ENCODE measurements around a stretch of chr12.

DNA sequence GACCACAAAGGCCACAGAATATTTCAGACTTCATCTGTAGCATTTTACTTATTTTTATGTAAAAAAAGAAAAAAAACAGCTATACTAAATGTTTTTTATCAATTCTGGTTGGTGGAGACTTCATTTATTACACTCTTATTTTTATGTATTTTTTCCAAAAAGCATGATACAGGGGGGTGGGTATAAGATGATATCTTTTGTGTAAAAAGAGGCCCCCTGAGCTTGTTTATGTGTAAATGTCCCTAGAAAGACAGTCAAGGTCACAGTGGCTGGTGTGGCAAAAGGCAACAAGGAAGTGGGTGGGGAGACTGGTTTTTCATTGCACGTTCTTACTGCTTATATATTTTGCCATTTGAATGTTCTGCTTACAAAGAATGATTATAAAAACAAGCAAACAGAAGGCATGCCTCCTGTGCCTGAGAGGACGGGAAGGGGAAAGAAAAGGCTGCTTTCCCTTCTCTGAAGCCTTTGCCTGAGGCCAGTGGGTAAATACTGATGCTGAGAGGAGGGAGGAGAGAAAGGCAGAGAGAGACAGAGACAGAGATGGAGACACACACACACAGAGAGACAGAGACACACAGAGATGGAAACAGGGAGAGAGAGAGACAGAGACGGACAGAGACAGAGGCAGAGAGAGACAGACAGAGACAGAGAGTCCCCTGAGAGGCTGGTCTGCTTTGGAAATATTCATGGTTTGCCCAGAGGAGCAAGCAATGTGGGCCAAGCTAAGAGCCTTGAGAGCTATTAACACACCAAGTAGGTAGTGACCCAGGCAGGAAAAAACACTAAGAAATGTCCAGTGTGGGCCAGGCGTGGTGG, 24.1 kb upstream of the ADIPOR2 start:
- PRO-cap: no peak

GRCh38 chr12:1972311-1972760, 31.9 kb downstream of the DCP1B start:
- PRO-cap: no peak

- PRO-cap: no peak
Measured at GRCh38 chr12:2169975-2170884, 117.4 kb downstream of the CACNA1C start.

DNA sequence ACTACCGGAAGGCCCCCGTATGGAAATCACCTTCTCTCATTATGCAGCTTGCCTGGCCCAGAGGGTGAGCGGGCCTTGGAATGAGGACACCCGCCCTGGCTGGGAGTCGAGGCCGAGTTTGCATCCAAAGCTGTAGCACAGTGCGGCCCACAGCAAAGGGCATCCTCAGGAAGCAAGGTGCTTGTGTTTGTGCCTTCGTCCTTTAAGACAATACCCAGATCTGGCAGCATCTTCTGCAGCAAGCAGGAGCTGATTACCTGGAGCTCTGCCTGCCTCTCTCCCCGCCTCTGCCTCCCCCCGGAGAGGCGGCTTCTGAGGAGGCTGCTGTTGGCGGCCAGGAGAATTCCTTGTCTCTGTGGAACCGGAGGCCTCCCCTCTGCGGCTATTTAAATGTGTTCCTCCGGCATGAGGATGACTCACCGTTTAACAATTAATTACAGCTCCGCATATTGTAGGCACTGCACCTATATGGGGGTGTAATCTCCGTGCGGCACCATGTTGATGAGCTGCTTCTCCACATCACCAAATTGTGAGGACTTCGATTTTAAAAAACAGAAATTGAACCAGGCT, 145.3 kb downstream of the CACNA1C start:
- PRO-cap: no peak

DNA sequence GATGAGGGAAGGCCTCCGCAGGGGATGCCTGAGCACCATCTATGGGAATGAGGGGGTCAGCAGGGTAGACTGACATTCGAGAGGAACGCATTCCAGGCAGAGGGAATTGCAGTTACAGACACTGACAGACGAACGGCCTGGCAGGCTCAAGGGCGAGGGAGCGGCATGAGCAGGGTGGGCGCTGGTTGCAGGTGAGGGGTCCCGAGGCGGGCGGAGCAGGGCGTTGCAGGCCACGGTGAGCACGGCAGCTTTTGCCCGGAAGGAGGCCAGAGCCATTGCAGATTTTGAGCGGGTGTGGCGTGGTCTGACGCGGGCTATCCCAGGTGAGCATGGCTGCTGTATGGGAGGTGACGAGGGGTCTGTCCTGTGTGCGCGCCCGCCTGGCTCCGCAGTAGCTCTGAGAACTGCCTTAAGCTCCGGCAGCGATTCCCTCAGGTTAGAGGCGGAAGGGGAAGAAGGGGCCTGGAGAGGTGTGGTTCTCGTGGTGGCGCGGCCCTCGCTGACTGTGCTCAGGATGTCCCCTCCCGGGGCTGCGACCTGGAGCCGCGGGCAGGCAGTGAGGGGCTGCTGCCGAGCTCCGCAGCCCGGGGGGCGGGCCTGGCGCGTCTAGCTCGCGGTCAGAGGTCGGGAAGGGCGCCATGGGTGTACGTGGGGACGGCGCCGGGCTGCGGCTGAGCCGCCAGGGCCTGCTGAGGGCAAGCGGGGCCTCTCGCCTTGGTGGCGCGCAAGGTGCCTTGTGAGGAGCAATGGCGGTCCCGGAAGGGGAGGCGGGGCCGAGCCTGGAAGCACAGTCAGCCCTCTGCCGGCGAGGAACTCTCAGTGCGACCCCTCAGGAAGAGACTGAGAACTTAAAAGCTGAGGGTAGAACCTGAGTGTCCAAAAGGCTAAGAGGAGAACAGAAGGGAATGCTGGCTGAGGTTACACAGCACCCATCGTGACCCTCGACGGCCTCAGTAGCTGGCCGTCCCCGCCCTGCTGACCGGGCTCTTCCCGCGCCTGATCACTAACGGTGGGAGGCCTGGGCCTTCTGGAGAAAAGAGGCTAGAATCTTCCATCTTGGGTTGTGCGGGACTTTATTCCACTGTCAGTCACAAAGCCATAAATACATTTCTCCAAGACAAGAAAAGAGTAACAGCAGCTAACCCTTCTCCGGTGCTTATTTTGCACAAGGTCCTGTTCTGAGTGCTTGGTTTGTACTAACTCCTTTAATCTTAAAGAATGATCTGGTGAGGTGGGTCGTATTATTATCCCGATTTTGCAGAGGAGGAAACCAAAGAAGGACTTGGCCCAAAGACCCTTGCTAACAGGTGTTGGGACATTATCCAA, 177.3 kb downstream of the CACNA1C start:
- PRO-cap: no peak

DNA sequence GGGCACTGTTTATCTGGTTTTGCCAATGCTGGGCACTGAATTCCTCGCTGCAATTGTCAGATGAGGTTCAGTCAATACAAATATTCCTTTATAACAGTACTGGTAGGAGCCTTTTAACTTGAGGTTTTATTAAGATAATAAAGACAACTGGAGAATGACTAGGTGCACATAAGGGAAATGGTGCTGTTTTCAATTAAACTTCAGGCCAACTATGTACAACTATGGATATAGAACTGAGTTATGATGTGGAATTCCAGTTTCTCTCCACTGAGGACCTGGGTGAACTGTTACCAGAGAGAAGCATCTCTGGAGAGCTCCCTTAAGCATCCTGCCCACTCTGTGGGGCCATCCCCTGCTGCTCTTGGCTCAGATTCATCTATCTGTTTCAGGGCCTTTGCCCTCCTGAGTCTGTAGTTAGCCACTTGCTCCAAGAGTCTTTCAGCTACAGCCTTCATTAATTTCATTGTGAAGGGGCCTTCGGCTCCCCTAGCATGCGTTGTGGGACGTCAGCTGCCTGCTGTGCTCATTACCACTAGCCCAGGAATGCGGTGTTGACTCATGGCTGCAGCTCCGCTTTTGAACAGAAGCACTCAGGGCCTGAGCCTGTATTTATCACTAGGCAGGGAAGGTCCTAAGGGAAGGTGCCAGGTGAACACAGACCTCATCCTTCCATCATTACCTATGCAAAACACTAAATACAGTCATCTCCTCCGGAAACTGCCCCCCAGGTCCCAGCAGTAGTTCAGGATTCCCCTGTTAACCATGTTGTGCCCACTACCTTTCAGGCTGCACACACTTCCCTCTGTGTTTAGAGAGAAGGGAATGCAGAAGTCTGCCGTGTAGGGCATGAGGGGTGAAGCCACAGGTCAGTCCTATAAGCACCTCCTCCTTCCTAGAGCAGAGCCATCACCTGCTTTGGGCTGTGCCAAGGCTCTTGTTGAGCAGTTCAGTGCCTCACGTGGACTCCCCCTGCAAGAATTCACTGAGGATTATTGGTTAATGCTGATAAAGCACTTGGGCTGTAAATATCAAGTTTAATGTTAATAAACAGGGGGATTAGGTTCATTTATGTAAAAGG, 191.3 kb downstream of the CACNA1C start:
- PRO-cap: no peak

GRCh38 chr12:2429193-2429520, 365.6 kb upstream of the FKBP4 start:
- PRO-cap: no peak

GRCh38 chr12:2494310-2495026, 300.3 kb upstream of the FKBP4 start:
- PRO-cap: no peak

DNA sequence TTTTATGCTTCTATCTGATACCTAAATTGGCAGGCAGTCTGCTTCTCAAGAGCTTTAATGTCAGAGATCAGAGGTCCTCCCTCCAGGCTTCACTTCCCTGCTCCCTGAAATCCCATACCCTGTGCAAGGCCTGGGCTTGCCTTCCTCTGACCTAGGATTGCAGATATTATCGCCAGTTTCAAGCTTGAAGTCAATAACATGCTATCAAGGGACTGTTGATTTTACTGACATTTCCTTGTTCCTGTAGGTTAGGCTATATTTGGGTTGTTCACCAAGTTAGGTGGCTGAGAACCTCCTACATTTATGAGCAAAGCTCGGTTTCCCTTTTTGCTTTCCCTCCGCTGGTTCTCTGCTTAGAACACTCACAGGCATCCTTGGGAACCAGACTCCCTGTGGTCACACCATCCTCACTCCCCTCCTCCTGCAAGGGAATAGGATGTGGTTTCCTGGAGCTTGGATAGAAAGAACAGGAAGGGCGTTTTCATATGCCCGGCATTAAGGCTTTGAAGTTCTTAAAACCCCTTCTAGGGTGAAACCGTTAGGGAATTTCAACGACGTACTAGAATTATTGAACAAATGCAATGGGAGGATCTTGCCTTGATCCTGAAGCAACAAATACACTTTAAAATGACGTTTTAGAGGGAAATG, 208.2 kb upstream of the FKBP4 start:
- PRO-cap: no peak

DNA sequence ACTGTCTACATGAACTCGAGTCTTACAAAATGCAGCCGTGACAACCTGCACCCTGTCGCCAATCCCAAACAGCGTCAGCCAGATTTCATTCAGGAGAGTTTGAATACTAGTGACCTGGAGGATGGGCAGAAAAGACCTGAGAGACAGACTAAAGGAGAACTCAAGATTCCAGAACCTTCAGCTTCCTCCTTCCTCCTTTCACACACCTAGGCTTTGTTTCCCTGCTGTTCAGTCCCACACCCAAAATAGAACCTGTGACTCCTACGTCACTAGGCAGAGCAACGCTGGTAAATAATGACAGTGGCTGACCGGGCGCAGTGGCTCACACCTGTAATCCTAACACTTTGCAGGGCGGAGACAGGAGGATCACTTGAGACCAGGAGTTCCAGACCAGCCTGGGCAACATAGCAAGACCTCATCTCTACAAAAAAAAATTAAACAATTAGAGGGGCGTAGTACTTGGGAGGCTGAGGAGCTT, 166.4 kb upstream of the FKBP4 start:
- PRO-cap: no peak

DNA sequence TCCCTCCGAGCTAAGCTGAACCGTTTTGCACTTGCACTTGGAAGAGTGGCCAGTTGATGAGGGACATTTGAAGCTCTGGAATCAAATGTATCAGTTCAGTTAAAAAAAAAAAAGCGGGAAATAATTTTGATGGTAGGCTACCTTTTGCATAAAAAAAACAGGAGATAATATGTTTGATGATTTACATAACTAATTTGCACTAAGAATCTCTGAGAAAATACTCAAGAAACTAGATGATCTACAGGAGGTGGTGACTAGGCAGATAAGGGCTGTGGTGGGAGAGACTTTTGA, 118.2 kb upstream of the FKBP4 start:
- PRO-cap: no peak

- PRO-cap: no peak
Measured at GRCh38 chr12:2858867-2859553, 2.2 kb upstream of the TEX52 start.

GRCh38 chr12:2962851-2963670, 3.9 kb downstream of the TEAD4 start:
- PRO-cap: no peak

DNA sequence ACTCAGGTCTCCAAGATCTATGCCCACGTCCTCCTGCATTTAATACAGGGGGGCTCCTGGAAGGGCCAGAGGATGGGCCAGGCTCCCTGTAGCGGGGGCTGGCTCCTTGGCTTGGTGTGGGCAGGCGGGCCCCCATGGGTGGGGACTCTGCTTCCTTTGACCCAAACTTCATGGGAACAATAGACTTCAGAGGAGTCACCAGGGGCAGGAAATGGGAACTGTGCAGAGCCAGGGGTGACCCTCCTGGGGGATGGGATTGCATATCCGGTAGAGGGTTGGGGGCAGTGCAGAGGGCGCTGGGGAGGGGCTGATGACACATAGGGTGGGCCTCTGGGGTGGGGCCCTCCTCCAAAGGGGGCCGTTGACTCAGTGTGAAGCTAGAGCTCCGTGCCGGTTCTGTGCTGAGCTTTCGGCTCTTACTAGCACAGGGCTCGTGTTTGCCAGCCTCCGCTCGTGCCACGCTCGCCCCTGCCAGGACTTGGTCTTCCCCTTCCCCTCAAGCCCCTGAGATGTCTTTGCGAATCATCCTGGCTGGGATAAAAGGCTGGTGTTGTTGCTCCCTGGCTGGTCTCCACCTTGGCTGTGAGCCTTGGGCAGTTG, 4.7 kb downstream of the TEAD4 start:
- PRO-cap: no peak

- PRO-cap: no peak
Measured at GRCh38 chr12:3106601-3107898, 29.9 kb downstream of the TSPAN9 start.

DNA sequence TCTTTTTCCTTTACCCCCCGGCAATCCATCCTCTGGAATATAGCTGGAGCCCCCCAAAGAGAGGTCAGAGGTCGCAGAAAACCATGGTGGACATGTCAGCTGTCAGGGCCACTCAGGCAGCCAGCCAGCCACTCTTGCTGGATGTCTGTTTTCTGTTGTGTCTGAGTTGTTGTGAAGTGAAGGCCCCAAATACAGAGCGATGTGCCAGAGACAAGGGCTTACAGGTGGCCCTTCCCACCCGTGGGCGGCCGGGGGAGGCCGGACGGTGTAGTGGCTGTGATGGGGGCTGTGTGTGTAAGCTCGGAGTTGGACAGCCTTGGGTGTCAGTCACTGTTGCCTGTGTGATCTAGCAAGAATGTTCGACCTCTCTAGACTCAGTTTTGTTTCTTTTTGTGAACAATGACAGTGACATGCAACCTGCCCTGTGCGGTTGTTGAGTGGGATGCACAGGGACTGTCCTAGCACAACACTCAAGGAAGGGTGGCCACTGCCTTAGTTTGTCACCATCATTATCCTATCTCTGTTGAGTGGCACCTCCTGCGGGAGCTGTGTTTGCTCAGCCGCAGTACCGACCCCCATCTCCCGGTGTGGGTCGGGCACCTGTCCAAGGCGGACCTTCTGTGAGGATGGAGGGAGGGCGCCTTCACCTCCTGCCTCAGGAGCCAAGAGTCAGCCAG, 141.8 kb downstream of the TSPAN9 start:
- PRO-cap: no peak

GRCh38 chr12:3236329-3237414, 159.5 kb downstream of the TSPAN9 start:
- PRO-cap: no peak

- PRO-cap: no peak
Measured at GRCh38 chr12:3242143-3242894, 165.1 kb downstream of the TSPAN9 start.

GRCh38 chr12:3490698-3491072, 318 bp upstream of the PRMT8 start:
- PRO-cap: no peak

- PRO-cap: no peak
Measured at GRCh38 chr12:3534070-3534612, 43.1 kb downstream of the PRMT8 start.